Daoy (cell line): ENCODE data around the gene ZDHHC7.

GRCh38 chr16:85005128-85006040 lies 6.0 kb downstream of the ZDHHC7 start:
- RAMPAGE, long total RNA, result no peak

GRCh38 chr16:85011370-85011684 lies at the start of gene ZDHHC7:
Gene ZDHHC7, minus strand, starts transcription at chr16:85011535.
- RAMPAGE, long total RNA, result no peak

DNA sequence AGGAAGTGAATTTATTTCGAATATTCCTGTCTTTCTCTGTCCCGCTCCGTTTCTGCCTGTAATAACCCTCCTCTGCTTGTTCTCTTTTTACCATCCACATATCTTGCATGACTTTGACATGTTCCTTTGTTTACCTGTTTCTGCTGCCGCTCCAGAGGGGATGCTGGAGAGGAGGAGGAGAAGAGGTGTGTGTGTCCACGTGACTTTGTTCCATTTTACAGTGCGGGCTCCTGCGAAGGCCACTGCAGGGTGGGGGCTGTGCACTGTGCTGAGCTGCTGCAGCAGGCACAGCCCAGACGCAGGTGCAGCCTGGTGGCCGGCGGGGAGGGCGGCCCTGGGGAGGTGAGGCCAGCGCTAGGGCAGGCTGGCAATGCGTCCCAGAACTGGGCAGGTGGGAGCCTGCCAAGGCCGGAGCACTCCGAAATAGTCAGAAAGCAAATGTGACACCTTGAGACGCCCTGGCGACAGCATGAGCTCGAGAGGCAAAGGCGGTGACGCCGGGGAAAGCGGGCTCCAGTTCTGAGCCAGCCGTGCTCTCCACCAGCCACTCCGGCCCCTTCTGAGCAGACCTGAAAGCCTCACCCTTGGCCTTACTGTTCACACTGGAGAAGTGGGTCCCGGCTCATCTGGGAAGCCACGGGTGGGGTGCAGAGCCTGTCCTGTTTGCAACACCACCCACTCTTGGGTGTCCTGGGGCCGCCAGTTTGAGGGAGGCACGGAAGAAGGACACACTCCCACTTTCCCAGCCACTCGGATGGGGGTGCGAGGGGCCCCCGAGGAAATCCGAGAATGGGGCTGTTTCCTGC lies 29.7 kb downstream of the CIBAR2 start:
- RAMPAGE, long total RNA, result no peak

- RAMPAGE, long total RNA, result no peak
Observed at GRCh38 chr16:85104626-85105193, 7.6 kb downstream of the CIBAR2 start.

DNA sequence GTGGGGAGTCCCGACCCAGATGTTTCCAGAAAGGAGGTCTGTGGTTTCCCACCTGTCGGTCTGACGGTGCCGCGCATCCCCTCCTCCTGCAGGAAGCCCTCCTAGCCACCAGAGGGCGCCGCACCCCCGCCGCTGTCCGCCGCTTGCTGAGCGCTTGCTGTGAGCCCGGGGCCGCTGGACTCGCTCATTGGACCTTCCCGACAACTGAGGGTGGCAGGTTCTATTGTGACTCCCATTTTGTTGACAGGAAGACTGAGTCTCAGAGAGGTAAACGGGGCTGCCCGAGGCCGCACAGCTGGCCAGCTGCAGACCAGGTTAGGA lies 191.0 kb upstream of the CIBAR2 start:
- RAMPAGE, long total RNA, result no peak

DNA sequence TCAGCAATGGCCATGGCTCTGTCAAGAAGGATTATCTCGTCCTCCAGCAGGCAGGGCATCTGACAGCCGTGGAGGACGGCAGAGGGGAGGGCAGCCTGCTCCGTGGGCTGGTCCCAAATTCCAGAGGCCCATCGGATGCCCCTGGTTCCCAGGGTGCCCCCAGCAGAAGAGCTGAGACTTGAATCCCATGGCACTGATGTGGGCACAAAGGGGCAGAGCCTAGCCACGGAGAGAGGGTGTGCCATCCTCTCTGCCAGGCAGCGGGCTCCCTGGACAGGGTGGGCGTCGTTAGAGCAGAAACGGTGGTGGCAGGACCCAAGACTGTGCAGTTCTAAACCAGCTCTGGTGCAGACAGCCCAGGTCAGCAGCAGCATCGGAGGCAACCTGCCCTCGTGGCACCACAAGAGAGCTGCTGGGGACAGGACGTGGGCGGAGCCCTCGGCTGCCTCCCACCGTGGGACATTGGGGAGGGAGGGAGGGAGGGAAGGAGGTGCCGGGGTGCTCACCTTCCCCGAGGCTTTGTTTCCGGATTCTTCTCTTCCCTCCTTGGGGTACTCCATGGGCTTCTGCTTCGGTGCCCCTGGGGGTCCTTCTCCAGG lies 198.9 kb upstream of the CIBAR2 start:
- RAMPAGE, long total RNA, result no peak

DNA sequence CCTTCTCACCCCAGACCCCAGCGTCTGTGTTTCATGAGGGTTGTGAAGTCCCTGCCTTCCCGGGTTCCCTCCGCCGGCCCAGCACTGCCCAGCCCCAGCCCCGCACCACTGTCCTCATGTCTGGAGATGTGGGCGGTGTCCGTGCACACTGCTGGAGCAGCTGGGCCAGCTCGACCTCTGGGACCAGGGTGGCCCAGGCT lies 199.5 kb upstream of the CIBAR2 start:
- RAMPAGE, long total RNA, result no peak

GRCh38 chr16:85316374-85316749 lies 204.1 kb upstream of the CIBAR2 start:
- RAMPAGE, long total RNA, result no peak

- RAMPAGE, long total RNA, result no peak
Observed at GRCh38 chr16:85361430-85362472, 249.5 kb upstream of the CIBAR2 start.

GRCh38 chr16:85371564-85372132 lies 241.5 kb upstream of the GSE1 start:
- RAMPAGE, long total RNA, result no peak

- RAMPAGE, long total RNA, result no peak
Observed at GRCh38 chr16:85555620-85556369, 57.3 kb upstream of the GSE1 start.

GRCh38 chr16:85568320-85569214 lies 44.6 kb upstream of the GSE1 start:
- RAMPAGE, long total RNA, result no peak

DNA sequence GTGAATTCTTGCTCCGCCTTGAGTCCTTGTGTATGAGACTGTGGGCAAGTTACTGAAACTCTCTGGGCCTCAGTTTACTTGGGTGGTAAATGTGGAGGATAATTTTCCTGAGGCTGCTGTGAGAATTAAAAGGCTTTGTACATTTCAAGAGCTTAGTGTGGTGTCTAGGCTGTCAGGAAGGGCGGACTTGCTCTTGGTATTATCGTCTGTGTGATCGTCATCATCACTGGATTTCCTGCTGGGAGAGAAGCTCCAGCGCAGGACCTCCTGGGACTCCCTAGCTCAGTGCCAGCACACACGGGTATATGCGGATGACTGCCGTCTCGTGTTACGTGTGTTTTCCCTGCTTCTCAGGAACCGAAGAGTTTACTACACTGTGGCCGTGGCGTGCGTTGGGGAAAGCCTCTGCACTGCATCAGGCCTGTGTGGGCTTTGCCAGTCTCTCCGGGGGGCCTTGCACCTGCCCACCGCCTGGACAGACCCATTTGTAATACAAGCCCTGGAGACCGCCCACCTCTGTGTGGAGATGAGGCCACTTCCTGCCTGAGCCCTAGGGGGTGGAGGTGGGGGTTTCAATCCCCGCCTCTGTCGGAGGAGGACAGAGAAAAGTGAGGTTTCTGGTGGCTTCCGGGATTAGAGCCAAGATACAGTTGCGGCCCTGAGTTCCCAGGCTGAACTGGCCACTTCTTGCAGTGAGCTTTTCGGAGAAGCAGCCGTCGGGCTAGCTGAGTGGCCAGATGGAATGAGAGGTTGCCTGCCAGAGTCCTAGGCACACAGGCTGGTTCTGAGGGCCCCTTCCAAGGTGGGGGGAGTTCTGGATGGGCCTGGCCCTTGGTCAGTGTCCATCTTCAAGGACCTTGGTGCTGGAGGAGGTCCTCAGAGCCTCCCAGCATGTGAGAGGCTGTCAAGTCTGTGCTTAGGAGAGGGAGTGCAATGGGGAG lies 43.5 kb upstream of the GSE1 start:
- RAMPAGE, long total RNA, result no peak

DNA sequence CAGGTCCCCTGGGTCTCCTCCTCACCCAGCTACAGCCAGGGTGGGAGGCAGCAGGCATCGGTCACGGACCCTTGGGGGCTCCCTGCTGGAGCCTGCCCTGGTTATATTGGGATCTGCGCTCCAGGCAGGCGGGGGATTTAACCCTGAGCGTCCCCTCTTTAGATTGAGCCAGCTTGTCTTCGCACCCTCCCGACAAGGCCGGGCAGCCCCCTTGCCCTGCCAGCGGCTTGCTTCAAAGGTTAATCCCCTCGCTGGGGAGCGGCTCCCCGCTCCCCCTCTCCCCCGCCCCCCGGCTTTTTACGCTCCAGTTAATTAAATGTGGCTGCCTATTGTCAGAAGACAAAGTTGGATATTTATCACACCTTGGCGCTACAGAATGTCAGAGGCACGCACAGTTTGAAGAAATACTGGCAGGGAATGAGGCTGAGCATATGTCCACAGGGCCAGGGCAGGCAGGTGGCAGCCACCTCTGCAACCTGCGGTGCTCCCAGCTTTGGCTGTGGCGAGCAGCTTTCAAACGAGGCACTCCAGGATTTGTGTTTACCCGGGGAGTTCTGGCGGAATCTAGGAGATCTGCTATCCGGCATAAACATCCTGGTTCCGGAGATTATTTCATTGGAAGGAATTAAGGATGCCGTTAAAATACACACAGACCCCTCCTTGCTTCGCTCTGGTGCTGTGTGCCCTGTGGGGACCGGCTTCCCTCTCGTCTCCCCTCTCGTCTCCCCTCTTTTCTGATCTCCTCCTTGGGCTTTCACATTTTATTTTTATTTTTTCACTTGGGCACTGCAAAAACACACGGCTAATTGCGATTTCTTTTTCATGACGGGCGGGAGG lies 38.1 kb upstream of the GSE1 start:
- RAMPAGE, long total RNA, result no peak

DNA sequence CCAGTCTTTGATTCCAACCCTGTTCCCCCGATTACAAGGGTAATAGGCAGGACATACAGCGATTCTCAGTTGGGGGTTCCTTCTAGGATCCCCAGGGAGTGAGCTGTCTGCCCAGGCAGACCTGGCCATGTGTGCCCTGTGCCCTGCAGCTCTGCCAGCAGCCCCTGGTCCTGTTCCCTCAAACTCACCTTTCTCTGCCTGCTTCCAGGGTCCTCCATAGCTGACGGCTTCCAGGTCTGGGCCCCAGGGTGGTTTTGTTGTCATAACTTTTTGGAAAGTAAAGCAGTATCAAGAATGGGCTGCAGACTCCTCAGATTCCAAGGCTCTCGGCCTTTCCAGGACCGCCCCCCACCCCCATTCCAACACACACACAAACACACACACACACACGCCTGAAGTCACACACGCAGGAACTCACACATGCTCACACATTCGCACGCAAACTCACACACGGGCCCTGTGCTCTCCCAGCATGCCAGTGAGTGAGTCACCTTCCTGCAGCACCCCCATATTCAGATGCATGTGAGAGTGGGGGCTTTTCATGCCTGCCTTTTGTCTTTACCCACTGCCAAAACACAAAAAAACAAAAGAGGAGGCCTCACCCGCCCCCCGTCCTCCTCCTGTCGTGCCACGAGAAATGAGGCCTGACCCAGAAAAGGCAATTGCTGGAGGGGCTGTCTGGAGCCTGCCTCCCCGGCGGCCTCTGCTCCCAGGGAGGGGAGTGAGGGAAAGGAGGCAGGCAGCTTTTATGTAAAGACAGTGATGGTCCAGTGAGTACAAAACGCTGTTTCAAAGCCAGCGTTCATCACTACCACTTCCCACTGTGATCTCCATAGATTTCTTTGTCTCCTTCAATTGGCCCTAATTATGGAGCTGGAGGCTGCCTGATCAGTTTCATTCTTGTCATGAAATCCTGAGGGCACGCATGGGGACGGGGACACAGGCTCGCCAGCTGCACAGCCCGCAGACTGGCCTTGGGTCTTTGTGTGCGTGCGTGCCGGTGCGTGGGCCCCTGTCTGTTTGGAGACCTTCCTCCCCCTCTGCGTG lies 29.6 kb upstream of the GSE1 start:
- RAMPAGE, long total RNA, result no peak

DNA sequence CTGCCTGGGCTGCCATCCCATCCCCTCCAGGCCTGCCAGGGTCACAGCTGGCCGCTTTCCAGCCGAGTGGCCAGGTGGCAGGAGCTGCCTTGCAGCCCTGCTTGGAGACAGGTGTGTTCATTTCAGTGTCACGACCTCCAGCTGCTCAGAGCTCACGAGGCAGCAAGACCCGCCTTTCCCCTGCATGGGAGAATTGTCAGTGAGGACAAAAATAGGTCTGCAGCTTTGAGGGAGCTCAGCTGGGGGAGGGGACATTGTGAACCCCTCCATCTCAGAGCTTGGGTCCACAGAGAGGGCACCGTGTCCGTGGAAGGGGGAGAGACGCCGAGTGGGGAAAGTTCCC lies 10.2 kb upstream of the GSE1 start:
- RAMPAGE, long total RNA, result no peak

GRCh38 chr16:85622161-85622760 lies 9.1 kb downstream of the GSE1 start:
- RAMPAGE, long total RNA, result no peak

DNA sequence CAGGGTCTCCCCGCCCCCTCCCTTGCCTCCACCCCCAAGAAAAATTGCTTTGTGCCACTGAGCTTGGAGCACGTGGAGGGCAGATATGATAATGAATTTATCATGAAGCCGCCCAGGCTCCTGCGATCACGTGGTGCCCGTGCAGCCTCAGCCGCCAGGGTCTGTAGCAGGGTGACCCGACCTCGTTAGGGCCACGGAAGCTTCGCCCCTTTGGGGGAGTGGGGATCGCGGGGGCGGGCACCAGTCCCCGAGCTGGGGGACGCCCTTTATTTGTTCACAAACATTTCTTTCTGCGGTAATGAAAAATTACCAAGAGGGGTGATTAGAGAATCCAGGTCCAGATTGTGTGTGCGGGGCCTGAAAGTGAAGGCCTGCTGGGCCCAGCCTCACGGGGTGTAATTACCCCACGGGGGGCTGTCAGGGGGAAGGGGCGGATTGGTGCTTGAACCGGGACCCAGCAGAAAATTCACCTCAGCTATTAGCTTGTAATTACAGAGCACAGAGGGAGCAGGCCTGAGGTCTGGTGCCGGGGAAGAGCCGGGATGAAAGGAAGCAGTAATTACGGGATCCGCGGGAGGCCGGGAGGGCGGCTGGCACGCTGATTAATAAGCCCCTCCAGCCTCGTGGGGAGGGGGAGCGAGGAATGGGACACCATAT lies 13.2 kb downstream of the GSE1 start:
- RAMPAGE, long total RNA, result no peak

DNA sequence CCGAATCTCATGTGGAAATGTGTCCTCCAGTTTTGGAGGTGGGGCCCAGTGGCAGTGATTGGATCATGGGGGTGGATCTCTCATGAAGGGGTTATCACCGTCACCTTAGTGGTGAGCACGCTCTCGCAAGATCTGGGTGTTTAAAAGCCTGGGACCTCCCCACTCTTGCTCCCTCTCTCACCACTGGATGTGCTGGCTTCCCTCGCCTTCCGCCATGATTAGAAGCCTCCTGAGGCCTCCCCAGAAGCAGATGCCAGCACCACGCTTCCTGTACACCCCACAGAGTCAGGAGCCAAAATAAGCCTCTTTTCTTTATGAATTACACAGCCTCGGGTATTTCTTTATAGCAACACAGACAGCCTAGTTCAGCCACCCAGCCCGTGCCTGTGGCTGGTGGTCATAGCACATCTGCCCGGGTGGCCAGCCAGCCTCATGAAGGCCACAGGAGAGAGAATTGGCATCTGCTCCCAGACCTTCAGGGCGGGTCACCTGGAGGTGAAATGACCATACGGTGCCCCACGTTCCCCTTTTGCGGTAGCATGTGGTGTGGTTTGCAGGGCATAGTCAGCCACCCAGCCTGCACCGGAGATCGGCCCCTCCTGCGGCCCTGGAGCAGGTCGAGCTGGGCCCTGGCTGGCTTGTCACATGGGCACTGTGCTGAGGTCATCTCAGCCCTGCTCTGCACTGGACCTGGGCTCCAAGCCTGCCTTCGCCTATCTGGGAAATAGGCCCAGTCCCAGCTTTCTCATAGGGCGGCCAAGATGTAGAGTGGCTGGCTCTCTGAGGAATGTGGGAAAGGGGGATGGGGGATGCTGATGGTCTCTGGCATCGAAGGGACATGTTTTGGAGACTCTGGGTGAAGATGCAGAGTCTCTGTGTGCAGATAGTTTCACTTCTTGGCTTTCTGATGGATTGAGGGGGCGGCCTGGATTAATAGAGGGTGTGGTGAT lies 16.1 kb downstream of the GSE1 start:
- RAMPAGE, long total RNA, result no peak

- RAMPAGE, long total RNA, result no peak
Observed at GRCh38 chr16:85652093-85653182, 36.3 kb downstream of the GINS2 start.